ENCODE data around the genes UBA5 and BFSP2.

GRCh38 chr3:131360935-131361508, 20.6 kb upstream of the NUDT16 start:
- RRBS, result no CpG with 5 or more reads among the region's 7 CpGs

DNA sequence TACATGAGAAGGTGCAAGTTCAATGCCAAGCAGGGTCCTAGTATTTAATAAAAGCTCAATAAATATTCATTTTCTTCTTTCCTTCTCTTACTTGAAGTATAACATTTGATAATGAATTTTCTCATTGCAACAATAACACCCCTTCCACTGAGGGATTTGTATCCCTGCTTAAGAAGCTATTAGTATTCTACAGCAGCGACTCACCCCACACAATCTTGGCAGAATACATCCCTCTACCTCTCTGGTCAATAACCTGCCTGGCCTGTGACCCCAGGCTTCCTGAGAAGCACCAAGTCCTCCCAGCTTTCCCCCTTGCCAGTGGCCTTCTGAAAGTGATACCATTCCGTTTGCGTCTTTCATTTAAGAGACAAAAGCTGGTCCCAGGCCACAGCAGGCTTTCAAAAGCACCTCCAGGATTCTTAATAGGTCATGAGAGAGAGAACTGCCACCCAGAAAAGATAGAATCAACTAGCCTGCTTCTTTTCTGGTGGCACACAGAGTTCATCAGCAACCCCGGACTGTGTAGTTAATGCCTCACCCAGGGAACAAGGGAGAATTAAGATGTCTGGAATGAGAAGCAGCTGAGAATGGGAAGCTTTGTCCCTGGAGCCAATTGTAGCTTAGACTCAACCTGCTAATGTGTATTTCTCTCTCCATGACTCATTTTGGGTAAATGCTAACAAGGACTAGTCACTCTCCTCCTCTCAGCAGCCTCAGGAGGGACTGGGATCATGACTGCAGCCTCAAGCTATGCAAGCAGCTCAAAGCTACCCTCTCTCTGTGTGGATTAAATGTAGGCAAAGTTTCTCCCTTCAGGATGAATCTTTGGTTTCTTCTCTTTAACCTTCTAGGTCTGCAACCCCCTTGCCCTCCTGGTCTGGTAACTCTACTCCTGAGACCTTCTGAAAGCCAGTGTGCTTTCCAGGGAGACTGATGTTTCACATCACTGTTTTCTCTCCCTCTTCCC, 101.0 kb upstream of the CPNE4 start:
- RRBS, result no CpG with 5 or more reads among the region's 4 CpGs

DNA sequence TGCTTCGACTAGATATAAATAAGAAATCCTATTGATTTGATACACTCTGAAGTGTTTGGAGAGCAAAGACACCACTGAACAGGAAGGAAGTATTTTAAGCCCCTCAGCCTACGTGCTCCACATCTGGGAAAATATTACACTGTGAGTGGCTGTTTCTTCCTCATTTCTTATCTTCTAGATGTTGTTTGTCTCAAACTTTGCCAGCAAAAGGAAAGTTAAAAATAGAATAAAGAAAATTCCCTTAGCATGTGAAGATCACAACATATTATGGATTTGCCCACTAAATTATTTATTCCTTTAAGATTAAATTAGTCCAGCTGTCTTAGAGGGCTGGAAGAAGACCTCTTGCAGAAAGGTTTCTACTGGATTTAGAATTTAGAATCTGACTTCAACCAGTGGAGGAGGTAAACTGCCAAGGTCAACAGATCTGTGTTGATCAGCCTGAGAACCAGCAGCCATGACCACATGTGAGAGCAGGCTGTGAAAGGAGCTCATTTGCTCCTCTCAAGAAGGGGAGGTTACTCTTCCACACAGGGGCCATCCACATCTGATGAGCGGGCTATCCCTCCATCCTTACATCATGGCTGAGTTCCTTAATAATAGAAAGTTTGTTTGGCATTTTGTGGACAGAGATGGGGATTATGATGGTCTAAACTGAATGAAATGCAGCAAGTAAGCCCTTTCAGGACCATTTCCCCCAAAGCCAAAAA, 46.3 kb upstream of the ACKR4 start:
- RRBS, result no CpG with 5 or more reads among the region's 3 CpGs

- RRBS, result no CpG with 5 or more reads among the region's 9 CpGs
Observed at GRCh38 chr3:132659322-132659633, 331 bp downstream of the ACAD11 start.

GRCh38 chr3:132660147-132661004, at the start of gene UBA5:
TSS of gene UBA5 (plus strand) at chr3:132660329.
- RRBS, result 2% methylated on average over 16 of the region's 65 CpGs

DNA sequence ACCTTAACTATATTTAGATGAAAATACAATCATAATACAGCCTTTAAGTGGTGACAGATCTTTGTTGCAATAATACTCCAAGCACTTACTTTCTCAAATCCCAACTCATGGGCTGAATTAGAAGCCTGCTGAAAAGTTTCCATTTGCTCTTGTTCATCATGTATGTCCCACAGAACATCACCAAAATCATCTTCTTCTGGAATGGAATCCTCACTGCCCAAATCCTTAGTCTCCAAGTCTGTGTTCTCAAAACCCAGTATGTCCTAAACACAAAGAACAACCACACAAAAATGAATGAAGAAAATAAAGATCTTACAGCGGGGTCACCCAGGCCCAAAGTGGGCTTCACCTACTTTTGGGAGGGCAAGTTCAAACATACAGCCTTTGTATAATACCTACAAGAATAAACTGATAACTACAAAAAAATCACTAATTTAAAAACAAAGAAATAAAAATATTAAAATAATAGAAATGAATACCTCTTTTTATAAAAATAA, 18.1 kb downstream of the NPHP3 start:
- RRBS, result no CpG with 5 or more reads among the region's 1 CpG

DNA sequence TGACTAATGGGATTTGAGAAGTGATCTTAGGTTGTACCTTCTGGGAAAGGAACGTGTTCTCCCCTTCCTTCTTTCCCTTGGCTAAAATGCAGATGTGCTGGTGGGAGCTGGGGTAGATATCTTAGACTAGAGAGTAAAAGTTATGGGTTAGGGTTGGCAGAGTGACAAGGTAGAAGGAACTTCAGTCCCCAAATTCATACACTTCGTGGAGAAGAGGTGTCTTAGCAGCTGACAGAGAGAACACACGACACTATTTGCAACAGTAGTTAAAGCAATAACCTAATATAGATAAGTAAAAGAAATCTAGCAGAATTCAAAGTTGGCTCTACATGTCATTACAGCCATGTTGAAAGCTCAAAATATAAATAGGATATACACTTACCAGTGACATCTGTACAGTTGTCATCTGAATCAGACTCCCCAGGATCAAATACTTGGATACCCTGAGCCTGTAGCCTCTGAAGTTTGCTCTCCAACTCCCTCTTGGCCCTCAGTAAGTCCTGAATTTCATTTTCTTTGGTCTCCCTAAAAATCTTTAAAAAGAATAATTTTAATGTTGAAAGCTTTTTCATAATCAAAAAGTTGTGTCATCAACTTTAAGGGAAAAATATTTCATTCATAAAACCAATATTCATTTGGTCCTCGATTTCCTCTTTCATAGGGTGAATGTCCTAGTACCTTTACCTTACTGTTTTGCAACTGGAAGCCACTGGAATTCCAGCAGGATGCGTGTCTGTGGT, 3.4 kb downstream of the NPHP3 start:
- RRBS, result no CpG with 5 or more reads among the region's 5 CpGs

- RRBS, result no CpG with 5 or more reads among the region's 2 CpGs
Observed at GRCh38 chr3:132723327-132723604, 1.1 kb upstream of the NPHP3 start.

DNA sequence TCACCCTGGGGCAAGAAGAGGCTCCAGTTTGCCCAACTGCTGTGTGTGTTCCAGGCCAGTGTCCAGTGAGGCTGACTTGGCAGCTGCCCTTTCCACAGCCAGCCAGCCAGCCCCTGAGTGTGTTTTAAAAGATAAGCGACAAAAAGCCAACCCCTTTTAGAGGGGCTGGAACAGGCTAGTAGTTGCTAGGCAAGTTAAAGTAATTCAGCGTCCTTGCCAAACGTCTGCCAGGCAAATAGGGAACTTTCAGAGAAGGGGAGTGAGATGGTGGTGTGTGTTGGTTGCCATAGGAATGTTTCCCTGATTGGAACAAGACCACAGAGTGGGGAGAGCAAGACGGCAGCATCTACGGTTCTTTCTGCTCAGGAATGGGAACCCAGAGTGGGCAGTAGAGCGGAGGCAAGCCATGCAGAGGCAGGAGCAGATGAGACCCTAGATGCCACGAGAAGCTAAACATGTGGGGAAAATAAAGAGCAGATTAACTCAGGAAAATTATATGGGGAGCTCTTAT, 86.4 kb downstream of the TMEM108 start:
- RRBS, result no CpG with 5 or more reads among the region's 7 CpGs

DNA sequence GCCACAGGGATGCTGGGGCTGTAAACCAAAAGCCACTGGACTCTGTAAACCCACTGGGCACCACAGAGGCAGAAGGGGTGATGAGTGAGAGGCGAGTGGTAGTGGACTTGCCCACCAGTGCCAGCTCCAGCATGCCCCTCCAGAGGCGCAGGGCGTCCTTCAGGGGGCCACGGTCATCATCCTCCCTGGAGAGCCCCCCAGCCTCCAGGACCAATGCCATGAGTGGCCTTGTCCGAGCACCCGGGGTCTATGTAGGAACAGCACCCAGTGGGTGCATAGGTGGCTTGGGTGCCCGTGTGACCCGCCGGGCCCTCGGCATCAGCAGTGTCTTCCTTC, at the start of gene BFSP2:
Gene BFSP2 (plus strand): TSS at position 53 of the 336 bp plus-strand sequence.
- RRBS, result 72% methylated on average over 5 of the region's 10 CpGs

GRCh38 chr3:133448318-133449405, 48.8 kb downstream of the BFSP2 start:
- RRBS, result no CpG with 5 or more reads among the region's 5 CpGs

- RRBS, result no CpG with 5 or more reads among the region's 6 CpGs
Observed at GRCh38 chr3:133469133-133469474, 69.2 kb downstream of the BFSP2 start.

DNA sequence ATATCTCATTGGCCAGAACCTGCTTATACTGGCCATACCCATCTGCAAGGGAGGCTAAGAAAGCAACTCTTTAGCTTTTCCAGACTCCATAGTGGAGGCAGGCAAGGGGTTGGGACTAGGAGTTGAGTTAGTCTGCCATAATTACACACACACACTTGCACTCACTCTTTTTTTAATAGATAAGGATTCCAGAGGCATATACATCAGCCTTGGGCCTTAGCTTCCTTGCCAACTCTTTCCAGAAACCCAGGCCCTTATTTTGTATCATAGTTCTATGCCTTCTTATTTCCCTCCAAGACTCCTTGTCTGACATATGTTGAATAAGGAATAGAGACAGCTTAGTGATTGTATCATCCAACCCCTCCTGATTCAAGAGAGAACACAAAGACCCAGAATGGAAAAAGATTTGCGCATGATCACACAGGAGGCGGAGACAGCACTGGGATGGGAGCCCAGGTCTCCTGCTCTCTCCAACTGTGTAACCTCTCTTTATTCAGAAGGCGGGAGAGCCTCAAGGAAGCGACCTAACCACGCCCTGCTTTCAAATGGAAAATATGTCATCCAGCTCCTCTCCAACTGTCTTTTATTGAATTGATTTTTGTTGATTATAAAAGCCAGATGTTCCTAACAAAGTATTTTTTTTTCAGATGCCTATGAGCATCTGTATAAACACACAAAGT, 74.2 kb downstream of the BFSP2 start:
- RRBS, result no CpG with 5 or more reads among the region's 5 CpGs

- RRBS, result no CpG with 5 or more reads among the region's 7 CpGs
Observed at GRCh38 chr3:133758999-133759552, 12.9 kb downstream of the TF start.

GRCh38 chr3:133806152-133806928, 725 bp downstream of the SRPRB start:
- RRBS, result no CpG with 5 or more reads among the region's 23 CpGs

DNA sequence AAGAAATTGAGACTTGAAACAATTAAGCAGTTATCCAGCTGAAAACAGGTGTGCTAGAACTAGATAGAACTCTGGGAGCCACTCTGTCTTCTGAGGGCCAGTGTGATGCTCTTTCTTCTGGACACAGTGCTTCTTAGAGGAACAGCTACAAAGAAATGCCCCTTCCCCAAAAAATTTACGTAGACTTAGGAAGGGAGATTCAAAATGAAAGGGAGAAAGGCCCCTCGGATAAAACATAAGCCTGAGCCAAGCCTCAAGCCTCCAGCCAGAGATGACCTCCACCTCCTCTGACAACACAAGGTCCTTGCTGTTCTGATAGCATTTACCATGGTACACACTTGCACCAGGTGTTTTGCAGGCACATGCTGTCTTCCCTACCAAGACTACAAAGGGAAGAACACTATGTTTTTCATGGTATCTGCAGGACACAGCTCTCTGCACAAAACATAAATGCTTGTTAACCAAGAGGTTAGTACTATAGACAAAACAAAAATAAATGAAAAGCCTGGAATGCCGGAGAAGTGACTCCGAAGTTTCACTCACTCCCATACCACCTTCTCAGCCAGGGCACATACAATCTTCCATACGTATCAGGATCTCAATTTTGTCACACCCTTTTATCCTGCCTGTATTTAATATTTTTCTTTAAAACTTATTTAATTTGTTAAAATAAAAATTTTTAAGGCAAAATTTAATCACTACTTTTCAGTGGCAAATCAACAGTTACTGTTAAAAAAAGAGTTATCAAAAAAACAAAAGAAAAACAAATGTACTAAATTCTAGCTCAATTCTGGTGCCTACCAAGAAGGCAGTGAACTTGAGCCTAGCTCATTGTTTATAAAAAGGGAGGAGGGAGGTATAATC, 27.7 kb downstream of the RYK start:
- RRBS, result no CpG with 5 or more reads among the region's 5 CpGs

DNA sequence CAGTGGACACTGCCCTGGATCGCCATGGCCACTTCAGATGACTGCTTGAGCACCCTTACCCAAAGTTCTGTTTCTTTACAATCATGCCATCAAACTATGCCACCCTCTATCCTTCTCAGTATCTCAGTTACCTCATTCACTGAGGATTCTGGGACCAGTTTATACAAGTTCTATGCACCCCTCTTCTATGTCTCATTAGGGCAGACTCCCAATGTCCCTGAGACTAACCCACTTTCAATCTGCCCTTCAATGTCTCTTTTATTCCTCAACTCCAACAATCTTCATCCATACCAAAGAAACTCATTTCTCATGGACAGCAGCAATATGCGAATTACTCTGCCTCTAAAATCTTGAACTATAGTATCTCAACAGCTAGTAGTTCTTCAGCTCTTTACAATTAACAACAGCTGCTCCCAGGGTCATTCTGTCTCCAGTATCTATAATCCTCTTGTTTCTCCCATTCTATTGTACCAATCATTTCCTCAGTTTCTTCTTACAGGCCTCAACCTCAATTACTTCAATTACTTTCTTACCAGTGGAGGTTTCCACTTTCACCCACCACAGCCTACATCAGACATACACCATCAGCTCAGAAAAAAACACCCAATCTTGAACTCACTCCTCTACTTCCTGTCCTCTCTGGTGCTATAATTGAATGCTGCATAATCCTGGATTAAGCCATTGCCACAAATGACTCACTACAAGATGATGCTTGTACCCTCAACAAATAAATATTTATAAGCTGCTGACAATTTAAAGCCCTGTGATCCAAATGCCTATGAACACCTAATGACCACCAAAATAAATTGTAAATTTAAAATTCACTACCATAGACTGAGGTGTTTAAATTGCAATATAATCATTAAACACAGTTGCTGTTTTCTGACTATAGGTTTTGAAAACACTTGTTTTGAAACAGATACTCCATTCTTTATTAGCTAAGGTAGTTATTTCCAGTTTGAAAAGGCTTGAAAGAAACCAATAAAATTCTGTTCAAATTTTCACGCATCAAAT, 18.6 kb downstream of the RYK start:
- RRBS, result no CpG with 5 or more reads among the region's 3 CpGs

DNA sequence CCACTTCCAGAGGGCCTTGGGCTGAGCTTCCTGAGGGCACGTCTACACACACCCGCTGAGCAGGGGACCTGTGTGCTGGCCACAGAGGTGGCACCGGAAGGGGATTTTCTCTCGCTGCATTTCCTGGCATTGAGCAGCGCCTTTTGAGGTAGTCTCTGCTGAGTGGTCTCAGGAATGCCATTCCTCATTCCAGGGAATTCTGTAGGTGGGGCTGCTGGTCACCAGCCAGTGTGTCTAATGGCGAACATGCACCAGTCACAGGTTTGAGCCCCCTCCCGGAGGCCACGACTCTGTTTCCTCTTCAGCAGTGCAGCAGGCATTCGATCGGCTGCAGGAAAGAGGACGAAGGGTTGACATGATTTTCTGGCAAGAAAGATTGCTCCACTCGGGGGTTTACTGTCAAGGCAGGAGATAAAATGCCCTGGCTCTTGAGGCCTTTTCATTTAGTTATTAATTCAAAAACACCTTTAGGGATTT, 48.0 kb downstream of the AMOTL2 start:
- RRBS, result no CpG with 5 or more reads among the region's 12 CpGs

- RRBS, result 68% methylated on average over 2 of the region's 19 CpGs
Observed at GRCh38 chr3:134372471-134373473, 1.5 kb downstream of the AMOTL2 start.